Rectum (tissue), 1 donor: ENCODE results near the genes MGAM2 and CTAGE6.

GRCh38 chr7:141985782-141986376, 9.8 kb upstream of the MGAM start:
- PRO-cap: no peak

GRCh38 chr7:142111427-142111858, at the start of gene MGAM2:
Gene MGAM2 (plus strand): TSS chr7:142111718.
- PRO-cap: unidirectional peak, plus-strand start at chr7:142111797

DNA sequence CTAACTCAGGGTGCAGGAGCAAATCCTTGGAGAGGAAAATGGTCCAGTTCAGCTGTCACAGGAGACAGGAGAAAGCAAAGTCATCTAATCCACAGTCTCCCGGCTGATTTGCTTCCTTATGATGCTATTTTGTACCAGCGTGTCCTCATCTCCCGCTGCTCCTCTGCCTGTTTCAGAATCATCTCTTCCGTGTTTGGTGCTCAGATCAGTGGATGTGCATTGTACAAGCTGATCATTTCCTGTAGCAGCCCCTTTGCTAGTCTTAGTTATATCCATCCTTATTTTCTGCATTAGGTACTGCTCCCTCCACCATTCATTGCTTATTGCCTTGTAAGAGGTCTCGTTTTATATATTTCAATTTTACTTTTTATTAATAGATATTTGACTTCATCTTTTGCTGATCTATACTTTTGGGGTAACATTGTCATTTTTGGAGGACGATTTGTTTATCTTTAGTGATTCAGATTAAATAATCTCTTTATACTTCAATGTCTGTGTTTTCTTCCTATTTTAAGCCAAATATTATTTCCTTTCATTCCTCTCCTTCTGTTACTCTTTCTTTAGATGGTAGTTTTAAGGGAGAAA, 220.0 kb upstream of the PRSS58 start:
- PRO-cap: no peak

DNA sequence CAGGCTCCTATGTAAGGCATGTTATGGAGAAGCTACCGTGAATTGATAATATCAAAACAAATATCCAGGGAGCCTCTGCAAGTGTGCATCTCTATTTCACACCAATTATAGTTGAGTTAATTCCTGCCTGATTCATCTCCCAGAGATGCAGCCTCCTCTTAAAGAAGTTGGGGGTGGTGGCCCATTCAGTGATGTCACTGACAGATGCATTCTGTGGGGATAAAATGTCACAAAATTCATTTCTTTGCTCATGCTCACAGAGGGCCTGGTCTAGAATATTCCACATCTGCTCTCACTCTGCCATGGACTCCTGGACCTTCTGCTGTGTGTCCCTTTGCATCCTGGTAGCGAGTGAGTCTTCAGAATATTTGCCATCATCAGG, 189.1 kb upstream of the PRSS1 start:
- PRO-cap: no peak

DNA sequence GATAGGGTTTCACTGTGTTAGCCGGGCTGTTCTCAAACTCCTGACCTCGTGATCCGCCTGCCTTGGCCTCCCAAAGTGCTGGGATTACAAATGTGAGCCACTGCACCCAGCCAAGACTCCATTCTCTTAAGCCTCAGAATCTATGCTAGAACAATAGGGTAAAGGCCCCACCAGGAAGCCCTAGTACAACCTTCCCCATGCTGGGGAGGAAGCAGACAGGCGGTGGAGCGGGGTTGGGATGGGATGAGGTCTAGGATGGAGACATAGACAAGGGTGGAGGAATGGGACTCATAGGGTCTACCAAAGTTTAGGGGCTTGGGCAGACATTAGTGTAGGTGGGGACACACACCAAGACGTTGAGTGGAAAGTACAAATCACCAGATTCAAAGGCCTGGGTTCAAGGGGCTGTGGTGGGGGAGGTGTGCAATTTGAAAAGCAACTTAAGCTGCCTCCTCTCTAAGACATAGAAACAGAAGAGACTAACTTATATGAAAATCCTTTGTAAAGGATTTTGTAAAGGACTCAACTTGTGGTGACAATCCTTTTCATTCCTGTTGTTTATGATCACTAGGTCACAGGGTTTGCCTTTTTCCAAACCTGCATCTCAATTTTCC, 19.3 kb downstream of the PRSS2 start:
- PRO-cap: no peak

GRCh38 chr7:142798246-142799197, 27.8 kb downstream of the PRSS2 start:
- PRO-cap: bidirectional peak, plus-strand start at chr7:142798310, minus-strand start at chr7:142798174; bidirectional peak, plus-strand start at chr7:142798836, minus-strand start at chr7:142798595; unidirectional peak, plus-strand start at chr7:142798918; unidirectional peak, minus-strand start at chr7:142798936

DNA sequence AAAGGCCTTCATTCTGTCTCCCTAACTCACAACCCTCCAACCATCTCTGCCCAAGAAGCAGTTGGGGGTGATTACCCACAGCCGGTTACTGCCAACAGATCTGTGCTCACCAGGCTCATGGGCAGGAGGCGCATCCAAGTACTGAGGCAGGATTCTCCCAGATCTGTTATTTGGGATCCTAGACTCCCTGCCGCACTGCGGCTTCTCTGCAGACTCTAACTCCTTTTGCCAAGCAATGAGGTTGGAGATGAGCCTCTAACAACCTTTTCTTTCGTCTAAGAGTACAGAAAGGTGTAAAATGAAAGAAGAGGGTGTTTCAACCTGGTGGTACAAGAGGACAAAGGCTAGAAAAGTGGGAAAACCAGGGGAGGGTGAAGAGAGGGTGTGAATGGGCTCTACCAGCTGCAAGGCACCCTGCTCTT, 950 bp upstream of the LLCFC1 start:
- PRO-cap: no peak

- PRO-cap: no peak
These were observed 2.2 kb upstream of the ZYX start for GRCh38 chr7:143378695-143379662.

GRCh38 chr7:143393380-143393846, 12.3 kb downstream of the ZYX start:
- PRO-cap: no peak

- PRO-cap: no peak
These were observed 14.2 kb downstream of the TAS2R41 start for GRCh38 chr7:143491954-143492242.

- PRO-cap: no peak
These were observed at the start of gene CTAGE6 for GRCh38 chr7:143757602-143757903. Gene CTAGE6 (minus strand): TSS chr7:143757696.

DNA sequence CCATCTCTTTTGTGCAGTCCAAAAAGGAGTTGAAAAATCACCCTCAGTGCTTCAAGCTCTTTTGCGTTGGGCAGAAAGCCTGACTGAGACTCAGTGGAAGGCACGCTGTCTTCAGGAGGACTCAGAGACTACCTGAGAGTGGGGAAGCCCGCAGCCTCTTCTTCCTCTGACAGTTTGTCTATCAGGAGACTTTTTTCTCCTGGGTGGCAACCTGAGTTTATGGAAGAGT, 436.5 kb upstream of the C7orf33 start:
- PRO-cap: no peak

DNA sequence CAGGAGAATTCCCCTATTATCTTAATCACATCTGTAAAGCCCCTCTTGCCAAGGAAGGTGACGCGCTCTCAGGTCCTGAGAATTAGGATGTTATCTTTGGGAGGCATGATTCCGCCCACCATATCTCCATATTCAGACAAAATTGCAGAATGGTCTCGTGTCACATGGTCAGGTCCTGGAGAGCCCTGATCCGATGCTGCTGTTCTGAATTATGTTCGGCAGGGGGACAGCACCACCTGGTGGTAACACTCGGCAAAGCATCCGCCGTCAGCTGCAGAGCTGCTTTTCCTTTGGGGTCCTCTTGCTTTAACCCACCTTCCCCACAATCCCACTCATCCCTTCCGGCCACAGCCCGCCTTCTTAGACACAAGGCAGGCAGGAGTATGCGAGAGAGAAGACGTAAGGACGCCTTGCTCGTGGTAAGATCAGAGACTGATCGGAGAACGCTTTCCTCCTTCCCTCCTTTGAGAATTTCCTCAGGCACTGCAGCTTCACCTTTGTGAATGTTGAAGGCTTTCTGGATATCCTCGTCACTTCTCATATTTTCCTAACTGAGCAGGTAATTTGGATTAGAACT, 327.8 kb upstream of the C7orf33 start:
- PRO-cap: no peak

- PRO-cap: no peak
These were observed 286.0 kb upstream of the C7orf33 start for GRCh38 chr7:148304503-148304979.

DNA sequence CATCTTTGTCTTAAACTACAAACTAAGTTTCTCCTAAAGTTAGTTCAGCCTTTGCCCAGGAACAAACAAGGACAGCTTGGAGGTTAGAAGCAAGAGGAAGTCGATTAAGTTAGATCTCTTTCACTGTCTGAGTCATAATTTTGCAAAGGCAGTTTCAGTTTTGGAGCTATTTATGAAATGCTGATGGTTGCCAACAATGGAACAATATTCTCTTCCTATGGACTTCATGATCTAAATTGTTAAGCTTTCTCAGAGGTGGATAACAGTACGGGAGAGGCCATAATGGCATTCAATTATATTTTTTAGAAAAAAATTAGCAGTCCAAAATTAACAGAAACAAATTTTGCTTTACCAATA, 25.9 kb upstream of the C7orf33 start:
- PRO-cap: no peak

DNA sequence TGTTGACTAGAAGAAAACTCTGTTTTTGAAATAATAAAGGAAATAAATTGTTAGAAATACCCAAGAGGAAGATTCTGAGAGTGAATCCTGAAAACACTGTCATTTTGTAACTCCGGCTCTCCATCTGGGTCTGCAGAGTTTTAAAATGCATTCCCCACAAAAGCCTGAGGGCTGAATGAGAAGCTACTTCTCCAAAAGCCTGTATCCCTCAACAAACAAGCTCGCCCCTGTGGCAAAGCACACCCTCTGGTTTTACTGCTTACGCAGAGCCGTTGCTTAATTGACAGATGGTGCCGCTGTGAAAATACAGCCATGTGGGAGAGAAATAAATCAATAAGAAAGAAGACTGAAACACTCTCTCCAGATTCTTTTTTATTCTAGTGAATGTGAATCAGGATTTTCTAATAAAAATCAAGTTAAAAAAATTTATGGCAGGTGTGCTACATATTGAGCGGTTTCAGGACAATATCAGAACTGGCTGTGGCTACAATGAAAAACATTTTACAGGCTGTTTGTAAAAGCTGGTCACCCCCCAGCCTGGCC, 32.3 kb downstream of the C7orf33 start:
- PRO-cap: no peak

DNA sequence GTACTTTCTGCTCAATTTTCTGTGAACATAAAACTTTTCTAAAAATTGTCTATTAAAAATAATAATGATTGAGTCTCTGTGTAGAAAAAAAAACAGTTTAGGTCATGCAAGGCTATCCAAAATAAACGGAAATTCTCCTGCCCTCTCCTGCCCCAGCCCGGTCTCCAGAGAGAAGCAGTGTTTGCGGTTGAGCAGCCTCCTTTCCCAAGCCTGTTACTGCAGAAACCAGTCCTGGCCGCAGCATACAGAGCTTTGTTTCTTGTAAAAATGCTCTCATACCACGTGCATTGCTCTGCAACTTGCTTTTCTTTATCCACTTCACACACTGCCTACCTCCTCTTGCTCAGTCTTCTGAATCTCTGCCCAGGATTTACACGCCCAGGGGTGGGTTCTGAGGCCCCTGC, 34.4 kb upstream of the CUL1 start:
- PRO-cap: no peak

DNA sequence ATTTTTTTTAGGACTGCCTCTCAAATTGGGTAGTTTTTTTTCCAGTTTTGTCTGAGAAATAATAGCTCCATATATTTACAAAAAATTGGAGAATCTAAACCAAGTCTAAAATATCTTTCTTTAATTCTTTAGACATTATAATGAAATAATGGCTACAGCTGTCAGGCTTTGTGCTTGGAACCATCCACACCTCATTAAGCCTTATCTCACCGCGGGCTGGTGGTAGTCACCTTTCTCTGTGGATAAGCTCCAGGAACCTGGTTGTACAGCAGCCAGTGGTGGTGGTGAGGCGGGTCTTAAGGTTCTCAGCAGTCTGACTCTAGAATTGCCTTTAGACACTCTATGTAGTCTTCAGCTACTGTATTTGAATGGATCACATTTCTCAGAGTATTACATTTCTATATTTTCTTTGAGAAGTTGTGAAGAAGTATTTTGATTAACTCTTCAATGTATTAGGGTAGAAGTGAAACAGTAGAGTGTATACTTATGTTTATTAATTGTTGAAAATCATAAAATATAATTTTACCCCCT, 34.2 kb downstream of the CUL1 start:
- PRO-cap: no peak

DNA sequence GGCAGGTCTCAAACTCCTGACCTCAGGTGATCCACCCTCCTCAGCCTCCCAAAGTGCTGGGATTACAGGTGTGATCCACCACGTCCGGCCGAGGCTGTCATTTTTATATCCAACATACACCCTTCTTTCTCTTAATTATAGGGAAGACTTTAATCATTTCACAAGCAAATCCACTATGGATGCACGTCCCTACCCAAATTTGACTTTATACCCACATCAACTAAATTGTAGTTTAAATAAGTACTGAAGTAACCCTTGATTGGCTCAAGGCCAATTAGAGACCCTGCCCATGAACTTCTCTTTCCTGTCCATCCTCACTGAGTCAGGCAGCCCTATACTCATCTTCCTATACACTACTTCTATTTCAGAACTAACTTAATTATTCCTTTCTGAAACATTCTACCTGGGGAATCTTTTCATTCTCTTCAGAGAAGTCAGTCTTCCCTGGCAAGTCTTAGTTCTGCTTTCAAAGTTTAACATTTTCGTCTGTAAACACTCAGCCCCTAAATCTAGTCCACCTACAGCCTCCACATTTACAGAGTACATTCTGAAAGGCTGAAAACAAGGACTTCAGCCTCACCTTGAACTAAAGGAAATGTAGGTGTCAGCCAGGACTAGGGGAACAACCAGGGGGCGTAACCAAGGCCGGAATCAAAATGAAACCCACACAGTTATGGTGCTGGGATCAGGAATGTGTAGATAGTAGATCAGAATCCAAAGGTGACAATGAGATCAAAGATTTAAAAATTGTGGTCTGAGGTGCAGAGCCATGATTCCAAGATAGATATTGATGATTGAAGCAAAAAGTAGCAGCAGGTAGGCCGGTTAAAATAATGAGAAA, 78.0 kb downstream of the CUL1 start:
- PRO-cap: no peak

GRCh38 chr7:148896892-148897254, 12.8 kb upstream of the EZH2 start:
- PRO-cap: no peak